Karpas-422 (cell line): ENCODE measurements around a stretch of chr4.

DNA sequence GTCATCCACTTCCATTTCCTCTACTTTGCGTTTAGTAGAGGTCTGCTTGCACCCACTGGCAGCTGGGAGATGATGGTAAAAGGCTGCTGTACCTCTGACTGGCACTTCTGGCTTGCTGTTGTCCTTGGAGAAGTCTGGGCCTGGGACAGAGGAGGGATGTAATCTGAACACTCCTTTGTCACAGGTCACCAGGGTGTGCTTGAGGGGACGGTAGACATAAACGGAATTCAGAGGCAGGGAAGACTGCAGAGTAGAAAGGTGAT is 27.5 kb downstream of the CCNI start:
- PRO-cap, result no peak
- RAMPAGE, long total RNA, result no peak

GRCh38 chr4:77058228-77058687 is 17.5 kb downstream of the CCNI start:
- PRO-cap, result no peak
- RAMPAGE, long total RNA, result no peak

DNA sequence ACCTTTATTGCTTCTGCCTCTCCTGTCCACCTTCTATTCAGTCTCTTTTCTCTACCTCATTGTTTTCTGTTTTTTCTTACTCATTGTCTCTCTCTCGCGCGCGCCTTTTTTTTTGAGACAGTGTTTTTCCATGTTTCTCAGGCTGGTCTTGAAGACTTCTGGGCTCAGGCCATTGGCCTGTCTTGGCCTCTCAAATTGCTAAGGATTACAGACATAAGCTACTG is 21.8 kb upstream of the CCNG2 start:
- PRO-cap, result no peak
- RAMPAGE, long total RNA, result no peak

DNA sequence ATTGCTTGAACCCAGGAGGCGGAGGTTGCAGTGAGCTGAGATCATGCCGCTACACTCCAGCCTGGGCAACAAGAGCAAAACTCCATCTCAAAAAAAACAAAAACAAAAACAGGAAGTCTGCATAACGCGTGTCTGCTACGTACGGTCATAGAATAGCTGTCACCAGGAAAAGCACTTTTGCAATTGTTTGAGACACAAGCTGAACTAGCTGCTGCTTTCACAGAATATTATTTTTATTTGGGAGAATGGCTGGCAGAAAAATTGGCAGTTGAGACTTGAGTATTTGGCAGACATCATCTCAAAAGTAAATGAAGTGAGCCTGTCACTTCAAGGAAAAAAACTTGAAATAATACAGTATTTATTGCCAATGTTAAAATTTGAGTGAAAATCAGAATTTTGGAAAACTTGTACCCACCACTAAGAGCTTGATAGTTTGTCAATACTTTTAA is 19.5 kb upstream of the CCNG2 start:
- PRO-cap, result no peak
- RAMPAGE, long total RNA, result no peak

- PRO-cap, result no peak
- RAMPAGE, long total RNA, result no peak
These were observed 4.6 kb upstream of the CCNG2 start for GRCh38 chr4:77152461-77152845.

GRCh38 chr4:77332559-77333111 is 175.6 kb downstream of the CCNG2 start:
- PRO-cap, result no peak
- RAMPAGE, long total RNA, result no peak

- PRO-cap, result no peak
- RAMPAGE, long total RNA, result no peak
These were observed 86.4 kb upstream of the CXCL13 start for GRCh38 chr4:77519330-77519608.

GRCh38 chr4:77565940-77566620 is 39.5 kb upstream of the CXCL13 start:
- PRO-cap, result no peak
- RAMPAGE, long total RNA, result no peak

DNA sequence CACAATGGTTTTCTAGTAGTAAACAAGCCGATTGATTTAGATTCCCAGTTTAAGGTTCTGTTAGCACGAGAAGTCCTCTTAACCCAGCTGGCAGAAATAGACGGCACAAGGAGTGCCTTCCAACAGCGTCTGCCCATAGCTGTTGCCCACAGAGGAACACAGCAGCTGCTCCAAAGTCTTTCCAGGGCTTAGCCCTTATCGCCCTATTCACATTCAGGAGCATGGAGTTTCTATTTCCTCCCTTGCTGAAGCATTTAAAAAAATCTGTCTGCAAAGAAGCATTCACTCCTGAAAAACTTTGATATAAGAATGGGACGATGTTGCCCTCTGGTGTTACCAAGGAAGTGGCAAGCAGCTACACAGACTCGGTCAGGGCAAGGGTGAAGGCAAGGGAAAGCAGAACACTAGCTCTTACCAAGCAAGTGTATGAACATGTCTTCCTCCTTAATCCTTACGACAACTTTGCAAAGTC is 92.6 kb downstream of the CXCL13 start:
- PRO-cap, result no peak
- RAMPAGE, long total RNA, result no peak

- PRO-cap, result no peak
- RAMPAGE, long total RNA, result no peak
These were observed 61.6 kb downstream of the CNOT6L start for GRCh38 chr4:77757518-77757968.

GRCh38 chr4:77827266-77827842 is 8.2 kb upstream of the CNOT6L start:
- PRO-cap, result unidirectional peak, minus-strand start at chr4:77827462
- RAMPAGE, long total RNA, result no peak

DNA sequence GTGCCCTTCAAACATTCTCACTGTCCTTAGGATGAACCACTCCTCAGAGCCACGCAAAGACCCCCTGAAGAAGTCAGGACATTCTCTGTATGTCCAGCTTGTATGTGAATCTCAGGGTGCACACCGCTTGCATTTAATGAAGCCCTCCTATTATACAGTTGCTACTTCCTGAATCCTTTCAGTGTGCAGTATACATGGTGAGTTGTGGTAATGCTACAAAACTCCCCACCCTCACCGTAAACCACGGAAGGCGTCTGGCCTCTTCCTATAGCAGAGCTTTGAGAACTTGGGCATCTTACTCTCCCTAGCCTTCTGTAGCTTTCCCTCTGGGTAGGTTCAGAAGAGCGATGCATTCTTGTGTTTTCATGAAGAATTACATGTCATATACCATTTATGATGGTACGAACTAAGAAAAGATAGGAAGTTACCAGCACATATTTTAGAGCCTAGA is 9.5 kb upstream of the MRPL1 start:
- PRO-cap, result no peak
- RAMPAGE, long total RNA, result no peak

DNA sequence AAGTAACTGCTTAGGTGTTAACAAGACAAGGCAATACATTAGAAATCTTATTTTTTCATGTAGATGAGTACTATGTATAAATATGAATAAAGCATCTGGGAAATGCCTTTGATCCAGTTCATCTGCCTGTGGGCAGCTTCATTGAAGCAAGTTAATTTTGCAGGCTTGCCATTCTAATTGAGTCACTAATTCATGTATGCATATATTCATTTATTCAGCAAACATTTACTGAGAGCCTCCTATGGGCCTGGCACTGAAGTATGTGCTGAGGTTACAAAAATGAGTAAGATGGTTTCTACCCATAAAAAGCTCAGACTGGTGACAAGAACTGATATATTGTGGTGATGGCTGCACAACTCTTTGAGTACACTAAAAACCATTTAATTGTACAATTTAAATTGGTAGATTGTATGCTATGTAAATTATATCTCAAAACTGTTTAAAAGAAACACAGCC is 1.2 kb upstream of the MRPL1 start:
- PRO-cap, result no peak
- RAMPAGE, long total RNA, result no peak

GRCh38 chr4:77894739-77895243 is 32.2 kb downstream of the MRPL1 start:
- PRO-cap, result no peak
- RAMPAGE, long total RNA, result no peak

- PRO-cap, result no peak
- RAMPAGE, long total RNA, result no peak
These were observed 37.9 kb downstream of the MRPL1 start for GRCh38 chr4:77900539-77900935.

- PRO-cap, result no peak
- RAMPAGE, long total RNA, result no peak
These were observed 421 bp upstream of the ANXA3 start for GRCh38 chr4:78551189-78551508.

DNA sequence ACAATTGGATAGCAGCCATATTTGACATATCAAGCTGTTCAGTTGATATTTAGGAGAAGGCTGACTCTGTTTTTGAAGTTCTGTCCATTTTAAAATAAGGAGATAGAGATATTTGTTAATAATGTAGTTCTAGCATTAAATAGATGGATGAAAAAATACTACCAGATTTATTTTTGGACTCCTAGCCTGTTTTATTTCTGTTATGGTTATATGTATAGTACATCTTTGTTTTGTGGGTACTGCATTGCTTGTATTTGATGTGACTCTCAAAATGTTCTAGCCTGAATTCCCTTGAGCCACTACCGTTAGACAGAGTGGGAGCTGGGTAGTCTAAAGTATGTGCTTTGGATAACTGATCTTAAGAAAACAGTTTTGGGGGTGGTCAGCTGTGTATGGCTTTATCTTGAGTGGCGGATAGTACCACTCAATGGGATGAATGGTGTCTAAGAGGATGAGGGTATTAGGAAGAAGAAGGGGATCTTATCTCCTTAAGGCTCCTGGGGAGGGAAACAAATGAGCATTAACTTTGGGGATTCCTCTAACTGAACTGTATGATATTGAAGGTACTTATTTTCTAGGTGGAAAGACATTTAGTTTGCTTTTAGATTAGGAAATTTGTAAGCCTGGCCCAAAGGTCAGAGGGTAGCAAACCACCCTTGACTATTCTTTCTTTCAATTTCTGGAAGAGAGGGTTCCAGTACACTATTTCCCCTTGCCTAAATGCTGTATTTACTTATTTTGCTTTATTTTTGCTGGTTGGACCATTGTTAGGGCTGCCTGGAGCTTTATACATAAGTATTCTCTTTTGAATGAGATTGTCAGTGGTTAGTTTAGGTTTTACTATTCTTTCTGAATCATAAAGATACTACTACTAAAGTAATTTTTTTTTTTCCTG is 11.3 kb downstream of the BMP2K start:
- PRO-cap, result no peak
- RAMPAGE, long total RNA, result no peak

- PRO-cap, result no peak
- RAMPAGE, long total RNA, result no peak
These were observed 33.3 kb downstream of the PAQR3 start for GRCh38 chr4:78905736-78906444.

GRCh38 chr4:78962494-78963060 is 23.3 kb upstream of the PAQR3 start:
- PRO-cap, result no peak
- RAMPAGE, long total RNA, result no peak

GRCh38 chr4:79491966-79492758 is 84.1 kb upstream of the GK2 start:
- PRO-cap, result no peak
- RAMPAGE, long total RNA, result no peak